ENCODE results near the genes NIBAN3 and JAK3.

- PRO-cap, 3 experiments: peak in 1 of 3 experiments; most common plus-strand start chr19:17244119 (in 1)
- RAMPAGE, long total RNA, 2 experiments: no peak in any of the 2 experiments
- RRBS: no CpG with 5 or more reads among the region's 51 CpGs
Measured at GRCh38 chr19:17243913-17244681, 1.6 kb downstream of the NR2F6 start.

DNA sequence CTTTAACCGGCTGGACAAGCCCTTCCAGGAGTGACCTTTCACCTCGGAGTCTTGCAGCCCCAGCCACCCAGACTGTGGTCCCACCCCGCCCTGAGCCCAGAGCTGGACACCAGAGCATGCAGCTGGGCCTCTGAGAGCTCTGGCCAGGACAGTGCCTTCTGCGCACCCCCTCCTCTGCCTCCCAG is 1.1 kb upstream of the NR2F6 start:
- PRO-cap, 3 experiments: no peak in any of the 3 experiments
- RAMPAGE, long total RNA, 2 experiments: no peak in any of the 2 experiments
- RRBS: no CpG with 5 or more reads among the region's 4 CpGs

DNA sequence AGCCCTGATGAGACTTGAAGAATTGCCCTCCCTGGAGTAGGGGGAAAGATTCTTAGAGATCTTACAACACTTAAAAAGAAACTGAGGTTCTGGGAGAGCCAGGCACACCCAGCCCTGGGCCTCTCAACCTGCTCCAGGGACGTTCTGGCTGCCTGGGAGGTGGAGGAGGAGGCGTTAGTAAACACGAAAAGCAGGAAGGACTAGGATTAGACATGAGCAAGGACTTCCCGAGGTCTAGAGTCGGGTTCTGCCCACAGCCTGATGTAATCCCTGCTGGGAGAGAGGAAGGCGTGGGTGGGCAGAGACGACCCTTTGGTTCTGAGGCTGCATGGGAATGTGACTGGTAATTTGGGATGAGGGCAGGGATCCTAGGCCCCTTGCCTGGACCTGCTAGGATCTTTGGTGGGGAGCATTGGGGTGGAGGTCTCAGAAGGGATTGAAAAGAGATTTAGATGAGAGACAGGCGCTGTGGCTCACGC is 1.5 kb upstream of the NR2F6 start:
- PRO-cap, 3 experiments: no peak in any of the 3 experiments
- RAMPAGE, long total RNA, 2 experiments: no peak in any of the 2 experiments
- RRBS: no CpG with 5 or more reads among the region's 9 CpGs

- PRO-cap, 3 experiments: no peak in any of the 3 experiments
- RAMPAGE, long total RNA, 2 experiments: no peak in any of the 2 experiments
- RRBS: 17% methylated on average over 3 of the region's 42 CpGs
Measured at GRCh38 chr19:17333485-17334208, 1.0 kb downstream of the ANO8 start.

DNA sequence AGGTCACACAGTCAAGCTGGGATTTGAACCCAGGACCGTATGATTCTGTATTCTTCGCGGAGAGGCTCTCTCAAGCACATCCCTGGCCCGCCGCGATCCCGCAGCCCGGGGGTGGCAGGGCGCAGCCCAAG is 581 bp downstream of the ANO8 start:
- PRO-cap, 3 experiments: no peak in any of the 3 experiments
- RAMPAGE, long total RNA, 2 experiments: no peak in any of the 2 experiments
- RRBS: 1% methylated on average over 2 of the region's 9 CpGs

- PRO-cap, 3 experiments: no peak in any of the 3 experiments
- RAMPAGE, long total RNA, 2 experiments: no peak in any of the 2 experiments
- RRBS: no CpG with 5 or more reads among the region's 25 CpGs
Measured at GRCh38 chr19:17391529-17392355, 2.3 kb downstream of the CCDC194 start.

DNA sequence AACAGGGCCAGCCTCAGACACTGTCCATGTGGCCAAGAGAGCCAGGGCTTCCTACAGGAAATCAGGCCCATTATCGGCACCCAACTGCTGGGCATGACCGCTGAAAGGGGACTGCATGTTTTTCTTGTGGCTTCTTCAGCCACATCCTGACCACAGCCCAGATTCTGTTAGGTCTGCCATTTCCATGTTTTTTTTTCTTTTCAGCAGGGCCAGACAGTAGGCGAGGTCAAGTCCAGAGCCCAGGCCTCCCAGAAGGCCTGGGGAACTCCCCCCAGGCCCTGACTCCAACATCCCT is 855 bp upstream of the BST2 start:
- PRO-cap, 3 experiments: no peak in any of the 3 experiments
- RAMPAGE, long total RNA, 2 experiments: no peak in any of the 2 experiments
- RRBS: no CpG with 5 or more reads among the region's 3 CpGs

DNA sequence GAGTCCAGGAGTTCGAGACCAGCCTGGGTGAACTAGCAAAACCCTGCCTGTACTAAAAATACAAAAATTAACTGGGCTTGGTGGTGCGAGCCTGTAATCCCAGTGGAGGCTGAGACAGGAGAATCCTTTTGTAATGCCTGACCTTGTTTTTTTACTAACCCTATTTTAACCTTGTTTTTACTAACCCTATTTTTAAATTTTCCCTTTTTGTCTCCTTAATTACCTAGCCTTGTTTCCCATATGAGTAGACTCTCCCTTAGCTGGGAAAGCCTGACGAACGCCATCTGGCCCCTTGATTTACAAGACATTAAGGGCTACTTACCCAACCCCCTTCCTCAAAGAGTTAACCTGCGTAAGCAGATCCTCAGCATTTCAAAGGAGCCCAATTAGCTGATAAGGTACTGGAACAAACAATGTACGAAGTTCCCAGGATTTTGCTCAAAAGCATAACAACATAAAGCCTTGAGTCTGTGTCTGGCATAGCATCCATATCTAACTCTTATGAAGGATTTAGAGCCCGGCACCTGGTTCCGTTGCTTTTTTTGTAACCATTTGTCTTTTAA is 4.8 kb upstream of the MVB12A start:
- PRO-cap, 3 experiments: no peak in any of the 3 experiments
- RAMPAGE, long total RNA, 2 experiments: no peak in any of the 2 experiments
- RRBS: no CpG with 5 or more reads among the region's 8 CpGs

DNA sequence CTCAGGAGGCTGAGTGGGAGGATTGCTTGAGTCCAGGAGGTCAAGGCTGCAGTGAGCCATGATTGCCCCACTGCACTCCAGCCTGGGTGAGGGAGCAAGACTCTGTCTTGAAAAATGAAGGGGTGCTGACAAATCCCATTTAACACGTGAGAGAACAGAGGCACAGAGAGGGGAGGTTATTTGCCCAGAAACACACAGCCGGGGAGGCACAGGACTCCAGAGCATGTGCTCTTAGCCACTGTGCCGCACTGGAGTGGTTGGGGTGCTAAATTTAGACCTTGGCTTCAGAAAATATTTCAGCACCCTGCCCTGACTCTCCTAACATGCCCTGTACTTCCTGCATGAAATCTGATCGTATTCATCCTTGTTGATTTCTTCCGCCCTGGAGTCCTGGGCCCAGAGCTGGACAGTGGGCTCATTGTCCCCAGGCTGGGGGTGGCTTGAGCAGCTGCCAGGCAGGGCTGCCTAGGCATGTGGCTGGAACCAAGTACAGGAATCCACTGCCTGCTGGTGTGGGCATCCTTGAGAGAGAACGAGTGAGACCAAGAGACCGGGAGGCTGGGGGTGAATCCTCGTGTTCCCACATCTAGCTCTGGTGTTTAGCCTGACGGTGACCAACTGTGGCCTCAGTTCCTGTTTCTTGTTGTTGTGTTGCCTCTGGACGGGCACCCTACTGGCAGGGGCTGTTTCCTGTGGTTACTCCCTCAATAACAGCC is 5.3 kb downstream of the SLC27A1 start:
- PRO-cap, 3 experiments: peak in 1 of 3 experiments; most common plus-strand start position 525 of the sequence (in 1); most common minus-strand start position 350 of the sequence (in 1)
- RAMPAGE, long total RNA, 2 experiments: no peak in any of the 2 experiments
- RRBS: no CpG with 5 or more reads among the region's 10 CpGs

DNA sequence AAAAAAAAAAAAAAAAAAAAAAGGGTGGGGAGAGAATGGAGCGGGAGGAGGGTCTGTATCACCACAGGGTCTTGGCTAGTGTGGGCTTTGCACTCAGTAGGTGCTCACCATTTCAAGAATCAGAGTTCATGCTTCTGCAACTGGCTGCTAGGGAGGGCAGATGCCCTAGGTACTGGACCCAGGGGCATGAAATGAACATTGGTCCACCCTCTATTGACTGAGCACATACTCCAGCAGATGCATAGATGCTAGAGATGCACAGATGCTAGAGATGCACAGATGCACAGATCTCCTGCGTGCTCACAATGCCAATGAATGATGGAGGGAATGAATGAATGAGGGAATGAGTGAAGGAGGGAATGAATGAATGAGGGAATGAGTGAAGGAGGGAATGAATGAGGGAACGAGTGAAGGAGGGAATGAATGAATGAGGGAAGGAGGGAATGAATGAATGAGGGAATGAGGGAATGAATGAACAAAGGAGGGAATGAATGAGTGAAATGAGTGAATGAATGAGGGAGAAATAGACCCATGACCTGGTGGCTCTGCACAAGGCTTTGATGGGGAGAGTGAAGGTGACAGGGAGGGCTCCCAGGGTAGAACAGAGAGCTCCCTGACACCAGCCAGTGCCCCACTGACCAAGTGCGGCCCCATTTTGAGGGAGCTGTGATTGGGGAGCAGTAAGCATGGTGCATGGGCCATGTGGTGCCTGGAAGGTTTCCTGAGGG is 12.5 kb downstream of the SLC27A1 start:
- PRO-cap, 3 experiments: no peak in any of the 3 experiments
- RAMPAGE, long total RNA, 2 experiments: no peak in any of the 2 experiments
- RRBS: no CpG with 5 or more reads among the region's 4 CpGs

GRCh38 chr19:17483926-17484539 is 13.7 kb downstream of the SLC27A1 start:
- PRO-cap, 3 experiments: no peak in any of the 3 experiments
- RAMPAGE, long total RNA, 2 experiments: no peak in any of the 2 experiments
- RRBS: no CpG with 5 or more reads among the region's 6 CpGs

- PRO-cap, 3 experiments: no peak in any of the 3 experiments
- RAMPAGE, long total RNA, 2 experiments: no peak in any of the 2 experiments
- RRBS: 82% methylated on average over 8 of the region's 31 CpGs
Measured at GRCh38 chr19:17526860-17527853, at the start of gene NIBAN3. TSS of gene NIBAN3 (plus strand) at chr19:17527267.

GRCh38 chr19:17581647-17582077 is 26.2 kb downstream of the COLGALT1 start:
- PRO-cap, 3 experiments: no peak in any of the 3 experiments
- RAMPAGE, long total RNA, 2 experiments: no peak in any of the 2 experiments
- RRBS: no CpG with 5 or more reads among the region's 7 CpGs

DNA sequence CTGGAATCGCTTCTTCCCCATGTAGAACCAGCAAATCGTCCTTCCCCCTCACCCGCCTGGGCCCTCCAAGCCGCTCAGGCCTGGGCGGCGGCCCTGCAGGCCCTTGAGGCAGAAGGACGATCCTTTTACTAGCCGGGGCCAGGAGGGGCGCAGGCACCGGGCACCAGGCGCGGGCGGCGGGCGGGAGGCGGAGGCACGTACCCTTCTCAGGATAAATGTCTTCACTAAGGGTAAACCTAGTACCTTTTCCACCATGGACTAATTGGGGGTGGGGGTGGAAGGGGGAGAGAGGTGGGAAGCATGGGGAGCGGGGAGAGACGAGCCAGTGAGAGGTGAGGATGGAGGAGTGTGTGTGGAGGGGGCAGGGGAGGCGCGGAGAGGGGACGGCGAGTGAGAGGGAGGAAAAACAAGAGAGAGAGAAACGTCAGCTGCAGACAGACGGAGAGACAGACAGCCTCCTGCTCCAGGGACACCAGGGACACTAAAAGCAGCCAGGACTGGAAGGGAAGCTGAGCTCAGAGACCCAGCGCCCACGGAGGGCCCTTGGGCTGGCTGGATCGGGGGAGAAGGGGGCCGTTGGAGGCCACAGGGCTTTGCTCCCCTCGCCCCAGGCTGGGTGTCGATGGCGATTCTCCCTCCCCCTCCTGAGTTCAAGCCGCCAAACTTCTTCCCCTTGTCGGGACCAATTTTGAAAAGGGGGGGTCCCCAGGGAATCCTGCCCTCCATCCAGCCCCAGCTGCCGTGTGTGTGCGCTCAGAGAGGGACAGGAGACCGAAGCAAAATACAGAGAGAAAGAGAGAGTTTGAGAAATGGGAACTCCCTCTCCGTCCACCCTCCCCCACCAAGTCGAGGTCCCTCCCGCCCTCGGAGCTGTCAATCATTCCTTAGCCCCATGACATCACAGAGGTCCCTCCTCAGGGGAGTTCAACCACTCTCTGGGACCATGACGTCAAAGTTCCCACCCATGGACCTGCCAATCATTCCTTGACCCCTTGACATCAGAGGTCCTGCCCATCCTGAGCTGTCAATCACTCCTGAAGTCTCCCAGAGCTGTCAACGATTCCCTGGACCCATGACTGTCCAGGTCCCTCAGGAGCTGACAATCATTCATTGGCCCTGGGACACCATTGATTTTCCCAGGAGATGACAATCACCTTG is 61.1 kb downstream of the COLGALT1 start:
- PRO-cap, 3 experiments: peak in 1 of 3 experiments; most common plus-strand start position 431 of the sequence (in 1); most common minus-strand start position 843 of the sequence (in 1)
- RAMPAGE, long total RNA, 2 experiments: no peak in any of the 2 experiments
- RRBS: no CpG with 5 or more reads among the region's 43 CpGs

DNA sequence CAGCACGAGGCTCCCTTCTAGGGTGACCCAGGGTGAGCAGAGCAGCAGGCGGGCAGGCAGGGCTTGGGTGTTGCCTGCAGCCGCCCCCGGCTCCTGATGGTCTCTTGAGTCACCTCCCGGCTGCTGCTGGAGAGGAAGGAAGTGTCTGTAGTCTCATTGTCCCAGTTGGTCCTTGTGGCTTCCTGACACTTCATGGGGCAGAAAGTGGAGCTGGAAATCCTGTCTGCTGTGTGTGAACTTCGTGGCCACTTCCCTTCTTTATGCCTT is 2.5 kb downstream of the MAP1S start:
- PRO-cap, 3 experiments: no peak in any of the 3 experiments
- RAMPAGE, long total RNA, 2 experiments: no peak in any of the 2 experiments
- RRBS: no CpG with 5 or more reads among the region's 6 CpGs

DNA sequence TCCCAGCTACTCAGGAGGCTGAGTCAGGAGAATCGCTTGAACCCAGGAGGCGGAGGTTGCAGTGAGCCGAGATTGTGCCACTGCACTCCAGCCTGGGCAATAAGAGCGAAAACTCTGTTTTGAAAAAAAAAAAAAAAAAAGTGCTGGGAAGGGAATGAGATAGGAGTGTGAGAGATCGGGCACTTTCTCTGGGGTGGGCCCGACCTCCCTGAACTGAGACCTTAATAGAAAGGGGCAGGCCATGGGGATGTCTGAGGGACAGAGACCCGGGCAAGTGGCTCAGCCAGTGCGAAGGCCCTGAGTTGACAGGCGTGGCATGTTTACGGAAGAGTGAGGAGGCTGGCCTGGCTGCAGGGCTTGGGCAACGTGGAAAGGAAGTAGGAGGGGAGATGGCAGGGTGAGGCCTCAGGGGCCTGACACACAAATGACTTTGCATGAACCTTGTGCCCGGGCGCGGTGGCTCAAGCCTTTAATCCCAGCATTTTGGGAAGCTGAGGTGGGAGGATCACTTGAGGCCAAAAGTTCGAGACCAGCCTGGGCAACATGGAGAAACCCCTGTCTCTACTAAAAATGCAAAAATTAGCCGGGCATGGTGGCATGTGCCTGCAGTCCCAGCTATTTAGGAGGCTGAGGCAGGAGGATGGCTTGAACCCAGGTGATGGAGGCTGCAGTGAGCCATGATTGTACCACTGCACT is 13.8 kb downstream of the FCHO1 start:
- PRO-cap, 3 experiments: no peak in any of the 3 experiments
- RAMPAGE, long total RNA, 2 experiments: no peak in any of the 2 experiments
- RRBS: no CpG with 5 or more reads among the region's 16 CpGs

- PRO-cap, 3 experiments: peak in 3 of 3 experiments; most common plus-strand start chr19:17847751 (in 3); most common minus-strand start chr19:17847591 (in 1)
- RAMPAGE, long total RNA, 2 experiments: start-site peak on the minus strand in 1 of 2 experiments, at chr19:17847963-17848102 at its widest, 19 reads per replicate
- RRBS: no CpG with 5 or more reads among the region's 43 CpGs
Measured at GRCh38 chr19:17847246-17848358, at the start of gene JAK3. TSS of gene JAK3 (minus strand) at chr19:17847982.

DNA sequence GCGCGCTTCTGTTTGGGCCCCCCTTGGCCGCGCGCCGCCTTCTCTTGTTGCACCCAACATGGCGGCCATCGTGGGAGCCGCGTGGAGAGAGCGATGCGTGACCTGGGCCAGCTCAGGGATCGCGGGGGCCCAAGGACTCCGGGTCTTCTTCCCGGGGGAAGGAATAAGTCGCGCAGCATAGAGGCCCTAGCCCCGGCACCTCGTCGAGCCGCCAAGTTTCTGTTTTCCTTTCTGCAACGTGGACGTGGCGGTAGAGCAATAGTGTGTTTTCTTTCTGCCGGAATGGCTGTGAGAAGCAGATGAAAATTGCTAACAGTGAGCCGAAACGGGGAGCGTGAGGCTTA is 327 bp downstream of the RPL18A start:
- PRO-cap, 3 experiments: peak in 1 of 3 experiments; most common plus-strand start position 68 of the sequence (in 1)
- RAMPAGE, long total RNA, 2 experiments: no peak in any of the 2 experiments
- RRBS: 2% methylated on average over 6 of the region's 29 CpGs

- PRO-cap, 3 experiments: no peak in any of the 3 experiments
- RAMPAGE, long total RNA, 2 experiments: no peak in any of the 2 experiments
- RRBS: no CpG with 5 or more reads among the region's 10 CpGs
Measured at GRCh38 chr19:17864550-17864952, 4.8 kb downstream of the RPL18A start.

- PRO-cap, 3 experiments: no peak in any of the 3 experiments
- RAMPAGE, long total RNA, 2 experiments: no peak in any of the 2 experiments
- RRBS: no CpG with 5 or more reads among the region's 12 CpGs
Measured at GRCh38 chr19:17982903-17983318, 16.0 kb downstream of the KCNN1 start.

Measured in testis (tissue), 5 donors.